Left colon (tissue), 1 donor: ENCODE results near the genes DEXI and TNP2.

DNA sequence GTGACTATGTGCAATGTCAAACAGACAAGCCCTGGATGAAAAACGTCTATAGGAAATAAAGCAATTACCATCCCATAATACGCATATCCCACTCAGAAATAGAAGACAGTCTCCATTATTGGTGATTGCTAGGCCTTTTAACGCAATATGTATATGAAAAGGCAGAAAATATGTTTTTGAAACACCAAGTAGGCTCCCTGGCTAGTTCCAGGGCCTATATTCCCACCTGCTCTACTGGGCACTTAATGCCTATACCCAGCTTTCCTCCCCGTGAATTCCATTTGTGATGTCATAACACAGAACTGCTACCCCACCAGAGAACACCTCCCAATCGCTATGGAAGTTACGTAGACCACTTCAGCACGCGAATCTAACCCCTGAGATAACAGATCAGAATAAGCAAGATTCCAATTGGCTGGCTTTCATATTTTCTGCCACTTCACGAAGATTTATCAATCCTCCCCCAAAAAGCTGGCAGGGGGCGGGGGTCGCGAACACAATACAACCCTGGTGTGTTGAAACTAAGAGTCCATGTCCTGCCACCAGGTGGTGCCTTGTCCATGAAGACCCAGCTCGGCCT is 28.0 kb downstream of the USP7 start:
- PRO-cap: no peak

GRCh38 chr16:8951295-8951891 is 12.3 kb downstream of the USP7 start:
- PRO-cap: no peak

DNA sequence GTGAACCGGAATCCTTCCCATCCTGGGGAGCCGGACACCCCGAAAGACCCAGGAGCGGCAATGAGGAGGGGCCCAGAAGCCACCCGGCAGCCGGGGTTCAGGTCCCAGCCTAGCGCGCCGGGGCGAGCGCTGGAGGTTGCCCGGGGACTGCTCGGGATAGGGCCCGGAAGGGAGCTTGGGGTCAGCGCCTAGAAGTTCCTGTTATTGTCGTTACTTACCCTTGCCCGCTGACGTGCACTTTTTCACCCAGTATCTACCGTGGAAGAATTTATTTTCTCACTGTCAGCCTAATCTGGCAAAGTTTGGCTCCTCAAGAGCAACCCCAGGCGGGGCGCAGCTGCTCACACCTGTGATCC is 448 bp upstream of the USP7 start:
- PRO-cap: unidirectional peak, minus-strand start at position 149 of the sequence

- PRO-cap: no peak
These were observed 18.5 kb upstream of the HAPSTR1 start for GRCh38 chr16:9072690-9073541.

DNA sequence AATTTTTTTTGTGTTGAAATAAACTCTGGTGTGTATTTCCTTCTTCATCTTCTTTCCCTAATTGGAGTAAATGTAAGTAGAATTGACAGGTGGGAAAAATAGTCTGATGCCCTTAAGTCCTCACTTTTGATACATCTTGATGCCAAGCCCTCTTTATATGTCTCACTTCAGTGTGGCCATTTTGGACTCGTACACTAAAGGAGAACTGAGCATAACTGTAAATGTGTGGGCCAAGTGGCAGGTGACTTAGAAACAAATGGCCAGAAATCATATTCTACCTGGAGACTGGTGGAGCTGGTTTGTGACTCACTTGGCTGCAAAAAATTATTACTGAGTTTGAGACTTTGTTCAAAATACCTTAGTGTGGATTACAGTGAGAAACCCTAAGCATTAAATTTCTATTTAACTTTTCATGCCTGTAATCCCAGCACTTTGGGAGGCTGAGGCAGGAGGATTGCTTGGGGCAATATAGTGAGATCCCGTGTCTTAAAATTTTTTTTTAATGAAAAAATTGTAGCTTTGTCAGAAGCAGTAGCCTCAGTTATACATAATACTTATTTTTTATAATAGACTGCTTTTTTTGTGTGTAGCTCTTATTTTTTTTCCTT is 5.0 kb downstream of the HAPSTR1 start:
- PRO-cap: no peak

- PRO-cap: no peak
These were observed 18.1 kb downstream of the HAPSTR1 start for GRCh38 chr16:9109172-9110328.

GRCh38 chr16:9114538-9114709 is 23.0 kb downstream of the HAPSTR1 start:
- PRO-cap: no peak

GRCh38 chr16:10296868-10297281 is 89.0 kb upstream of the ATF7IP2 start:
- PRO-cap: no peak

- PRO-cap: bidirectional peak, plus-strand start at chr16:10579781, minus-strand start at chr16:10579675; bidirectional peak, plus-strand start at chr16:10580154, minus-strand start at chr16:10580049; bidirectional peak, plus-strand start at chr16:10580339, minus-strand start at chr16:10580237
These were observed 680 bp downstream of the EMP2 start for GRCh38 chr16:10579395-10580440.

- PRO-cap: no peak
These were observed 35.9 kb upstream of the EMP2 start for GRCh38 chr16:10616138-10616936.

DNA sequence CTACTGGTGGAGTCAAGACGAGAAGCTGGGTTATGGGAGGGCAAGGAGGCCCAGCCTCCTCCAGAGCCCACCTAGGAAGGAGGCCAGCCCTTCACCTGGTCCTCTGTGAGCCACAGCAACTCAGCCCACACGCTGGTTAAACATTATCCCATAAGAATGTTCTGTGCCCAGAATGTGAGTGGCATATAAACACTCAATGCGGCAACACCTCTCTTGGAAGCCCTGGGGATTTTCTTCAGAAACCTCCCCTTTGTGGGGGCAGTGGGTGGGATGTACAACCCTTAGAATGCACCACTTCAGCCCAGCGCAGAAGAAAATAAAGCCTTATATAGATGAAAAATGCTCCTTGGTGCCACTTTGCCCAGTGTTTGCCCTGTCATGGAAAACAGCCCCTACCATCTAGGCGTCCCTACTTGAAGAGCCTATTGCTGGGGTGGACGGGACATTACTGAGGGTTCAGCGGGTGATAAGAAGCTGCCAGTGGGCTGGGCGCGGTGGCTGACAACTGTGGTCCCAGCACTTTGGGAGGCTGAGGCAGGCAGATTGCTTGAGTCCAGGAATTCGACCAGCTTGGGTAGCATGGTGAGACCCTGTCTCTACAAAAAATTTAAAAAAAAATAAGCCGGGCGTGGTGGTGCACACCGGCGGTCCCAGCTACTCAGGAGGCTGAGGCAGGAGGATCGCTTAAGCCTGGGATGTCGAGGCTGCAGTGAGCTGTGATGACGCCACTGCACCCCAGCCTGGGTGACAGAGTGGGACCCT is 47.8 kb downstream of the TEKT5 start:
- PRO-cap: no peak

GRCh38 chr16:10688284-10688774 is 6.4 kb downstream of the TEKT5 start:
- PRO-cap: no peak

GRCh38 chr16:10879138-10879729 is 2.2 kb downstream of the CIITA start:
- PRO-cap: no peak

GRCh38 chr16:10942126-10942726 is at the start of gene DEXI:
Gene DEXI (minus strand): TSS chr16:10942468.
- PRO-cap: bidirectional peak, plus-strand start at chr16:10942617, minus-strand start at chr16:10942432

- PRO-cap: no peak
These were observed 38.3 kb downstream of the CLEC16A start for GRCh38 chr16:10982544-10983232.

DNA sequence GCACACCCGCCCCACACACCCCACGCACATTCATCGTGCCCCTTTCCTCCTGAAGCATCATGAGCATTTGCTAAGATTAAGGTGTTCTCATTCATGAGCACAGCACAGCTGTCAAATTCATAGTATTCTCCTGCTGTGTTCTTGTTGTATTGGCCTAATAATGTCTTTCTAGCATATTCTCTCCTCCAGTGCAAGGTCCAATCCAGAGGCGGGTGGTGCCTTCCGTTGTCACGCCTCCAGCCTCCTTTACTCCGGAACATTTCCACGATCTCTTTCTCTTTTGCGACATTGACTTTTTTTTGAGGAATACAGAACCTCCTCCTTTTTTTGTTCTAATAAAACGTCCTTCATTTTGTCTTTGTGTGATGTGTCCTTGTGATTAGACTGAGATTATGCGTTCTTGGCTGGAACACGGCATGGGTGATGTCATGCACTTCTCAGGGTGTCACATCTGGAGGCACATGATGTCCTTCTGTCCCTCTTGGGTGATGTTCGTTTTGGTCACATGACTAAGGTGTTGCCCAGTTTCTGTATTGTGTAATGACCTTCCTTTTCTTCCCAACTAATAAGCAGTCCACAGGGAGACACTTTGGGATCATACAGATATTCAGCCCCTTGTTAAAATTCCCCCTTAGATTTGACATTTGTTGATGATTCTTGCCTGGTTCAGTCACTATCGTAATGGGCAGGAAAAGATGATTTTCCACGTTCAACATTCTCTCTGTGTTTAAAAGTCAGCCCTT is 66.4 kb downstream of the CLEC16A start:
- PRO-cap: no peak

DNA sequence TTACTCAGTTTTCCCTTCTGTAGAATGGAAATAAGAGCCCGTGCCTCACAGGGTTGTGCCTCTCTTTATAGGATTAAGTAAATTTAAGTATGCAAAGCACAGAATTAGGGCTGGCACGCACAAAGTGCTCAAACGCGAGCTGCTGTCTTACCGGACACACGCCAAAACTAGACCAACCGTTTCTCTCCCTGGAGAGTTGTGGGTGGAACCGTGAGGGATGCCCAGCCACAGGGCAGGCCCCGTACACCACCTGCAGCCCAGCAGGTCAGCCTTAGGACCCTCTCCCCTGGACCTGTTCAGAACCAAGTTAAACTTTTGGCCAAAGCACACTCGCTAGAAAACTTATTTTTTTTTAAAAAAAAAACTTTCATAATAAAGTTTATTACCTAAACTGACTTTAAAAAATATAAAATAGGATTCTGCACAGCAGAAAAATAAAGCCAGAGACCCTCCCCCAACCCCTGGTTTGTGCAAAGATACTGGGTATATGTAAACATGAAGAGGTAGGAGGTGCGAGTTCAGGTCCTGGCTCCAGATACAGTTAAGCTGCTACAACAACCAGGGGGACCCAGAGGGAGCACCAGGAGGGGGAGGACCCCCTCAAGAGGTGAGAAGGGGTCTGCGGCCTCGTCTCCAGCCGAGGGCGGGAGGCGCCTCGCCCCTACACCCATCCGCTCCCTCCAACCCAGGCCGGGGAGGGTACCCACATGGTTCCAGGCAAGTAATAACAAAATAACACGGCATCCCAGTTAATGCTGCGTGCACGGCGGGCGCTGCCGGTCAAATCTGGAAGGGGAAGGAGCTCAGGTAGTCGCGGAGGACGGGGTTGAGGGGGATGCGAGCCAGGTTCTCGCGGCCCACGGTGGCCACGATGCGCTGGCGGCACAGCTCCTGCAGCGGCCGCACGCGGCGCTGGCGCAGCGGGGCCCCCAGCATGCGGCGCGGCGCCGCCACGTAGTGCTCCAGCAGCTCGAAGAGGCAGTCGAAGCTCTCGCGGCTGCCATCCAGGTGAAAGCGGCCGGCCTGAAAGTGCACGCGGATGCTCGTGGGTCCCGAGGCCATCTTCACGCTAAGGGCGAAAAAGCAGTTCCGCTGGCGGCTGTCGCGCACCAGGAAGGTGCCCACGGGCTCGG is 1.6 kb downstream of the SOCS1 start:
- PRO-cap: unidirectional peak, plus-strand start at position 1,003 of the sequence

DNA sequence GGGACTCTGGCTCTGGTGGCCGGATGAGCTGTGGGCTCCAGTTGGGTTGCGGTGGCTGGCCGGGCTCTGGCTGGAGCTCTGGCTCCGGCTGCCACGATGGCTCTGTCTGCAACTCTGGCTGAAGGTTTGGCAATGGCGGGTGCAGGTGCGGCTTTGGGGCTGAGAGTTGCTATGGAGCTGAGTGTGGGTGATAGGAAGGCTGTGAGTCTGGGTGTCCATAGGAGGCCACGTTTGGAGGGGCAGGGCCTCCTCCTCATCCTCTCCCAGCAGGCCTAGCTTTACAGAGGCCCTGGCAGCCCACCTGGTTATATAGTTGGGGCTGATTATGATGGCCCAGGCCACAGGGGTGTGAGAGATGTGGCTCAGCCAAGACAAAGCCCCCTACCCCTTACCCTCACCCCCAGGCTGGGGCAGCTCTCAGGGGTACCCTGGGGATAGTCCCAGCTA is at the start of gene TNP2:
TNP2 (minus strand) TSS at position 282 of the 447 bp plus-strand sequence.
- PRO-cap: no peak

DNA sequence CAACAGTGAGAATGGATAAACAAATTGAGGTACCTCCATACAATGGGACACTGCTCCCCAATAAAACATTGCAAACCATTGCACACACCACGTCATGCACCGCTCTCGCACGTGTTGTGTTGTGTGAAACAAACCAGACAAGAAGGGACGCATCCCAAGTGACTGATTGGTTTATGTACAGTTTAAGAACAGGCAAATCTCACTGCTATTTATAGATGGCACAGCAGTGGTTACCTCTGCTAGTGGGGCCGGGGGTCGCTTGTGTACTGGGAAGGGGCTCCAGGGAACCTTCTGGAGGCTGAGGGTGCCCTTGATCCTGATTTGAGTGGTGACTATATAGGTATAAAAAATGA is 16.0 kb upstream of the PRM1 start:
- PRO-cap: no peak

GRCh38 chr16:11354665-11355701 is 9.7 kb downstream of the RMI2 start:
- PRO-cap: no peak